Sternocleidomastoid (tissue), 1 donor: ENCODE measurements around a stretch of chr10.

DNA sequence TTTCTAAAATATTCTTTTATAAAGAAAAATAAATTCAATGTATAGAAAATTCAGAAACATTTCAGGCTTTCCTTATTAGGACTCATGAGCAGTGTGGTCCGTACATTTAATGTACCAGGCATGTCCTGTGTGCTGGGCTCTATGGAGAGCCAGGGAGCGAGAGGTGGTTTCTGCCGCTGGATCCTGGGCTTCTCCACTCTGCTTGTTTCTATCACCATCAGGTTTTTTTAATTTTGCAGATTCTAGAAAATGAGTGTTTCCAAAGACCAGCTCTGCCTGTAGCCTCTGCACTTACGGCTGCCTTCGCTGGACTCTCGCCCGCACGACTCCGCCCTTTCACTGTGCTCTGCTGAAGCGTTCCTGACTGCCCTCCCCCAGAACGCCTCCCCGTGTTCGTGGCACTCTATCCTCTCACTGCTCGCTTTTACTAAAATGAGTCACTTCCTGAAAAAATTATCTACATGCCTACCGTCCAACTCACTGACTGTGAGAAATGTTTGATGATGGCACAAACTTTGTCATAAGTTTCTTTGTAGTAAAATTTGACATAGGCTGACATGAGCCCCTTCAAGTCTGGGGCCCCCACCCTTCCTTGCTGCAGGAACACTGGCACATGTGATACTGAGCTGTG is 188.6 kb downstream of the ZMYND11 start:
- PRO-cap = no peak

DNA sequence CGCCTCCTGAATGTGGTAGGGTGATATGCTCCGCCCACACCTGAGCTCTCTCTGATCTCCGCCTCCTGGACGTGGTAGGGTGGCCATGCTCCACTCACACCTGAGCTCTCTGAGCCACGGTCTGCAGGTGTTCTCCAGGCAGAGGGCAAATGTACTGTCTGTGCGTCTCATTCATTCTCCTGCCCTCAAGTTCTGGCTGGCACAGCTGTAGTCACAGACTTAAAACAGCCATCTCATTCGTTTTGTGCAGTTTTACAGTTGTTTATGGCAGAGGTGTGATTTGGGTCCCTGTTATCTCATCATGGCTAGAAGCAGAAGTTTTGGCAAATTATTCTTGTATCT is 252.1 kb downstream of the DIP2C start:
- PRO-cap = no peak

GRCh38 chr10:650486-651551 is 38.6 kb downstream of the DIP2C start:
- PRO-cap = no peak

GRCh38 chr10:655342-655857 is 34.1 kb downstream of the DIP2C start:
- PRO-cap = no peak

- PRO-cap = no peak
Measured at GRCh38 chr10:814557-815415, 116.7 kb downstream of the LARP4B start.

DNA sequence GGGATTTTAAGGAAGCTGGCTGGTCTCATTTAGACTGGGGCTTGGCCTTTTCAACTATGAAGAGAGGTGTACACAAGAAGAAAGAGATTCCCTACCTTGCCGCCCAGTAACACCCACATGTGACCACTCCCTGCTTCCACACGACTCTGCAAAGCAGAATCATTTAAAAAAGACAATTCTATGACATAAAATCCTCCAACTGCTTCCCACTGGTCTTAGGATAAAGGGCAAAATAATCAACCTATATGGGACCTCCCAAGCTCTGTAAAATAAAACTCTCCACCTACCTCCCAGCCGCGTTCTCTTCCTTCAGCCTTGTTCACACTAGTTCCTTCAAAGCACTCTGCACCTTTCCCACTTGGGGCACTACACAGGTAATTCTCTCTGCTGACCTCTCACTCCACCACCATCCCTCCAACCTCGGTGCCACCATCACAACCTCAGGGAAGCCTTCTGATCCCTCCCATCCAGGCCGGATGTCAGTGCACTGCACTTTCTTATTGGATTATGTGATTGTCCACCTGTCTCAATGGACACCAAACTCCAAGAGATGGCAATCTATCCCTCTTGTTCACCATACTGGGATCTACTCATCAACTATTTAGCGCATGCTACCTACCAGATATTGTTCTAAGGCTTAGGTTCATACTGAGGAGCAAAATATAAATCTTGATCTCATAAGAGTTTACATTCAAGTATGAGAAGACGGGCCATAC is 7.1 kb downstream of the LARP4B start:
- PRO-cap = no peak

GRCh38 chr10:985431-986008 is 2.7 kb upstream of the GTPBP4 start:
- PRO-cap = unidirectional peak, minus-strand start at chr10:985514

DNA sequence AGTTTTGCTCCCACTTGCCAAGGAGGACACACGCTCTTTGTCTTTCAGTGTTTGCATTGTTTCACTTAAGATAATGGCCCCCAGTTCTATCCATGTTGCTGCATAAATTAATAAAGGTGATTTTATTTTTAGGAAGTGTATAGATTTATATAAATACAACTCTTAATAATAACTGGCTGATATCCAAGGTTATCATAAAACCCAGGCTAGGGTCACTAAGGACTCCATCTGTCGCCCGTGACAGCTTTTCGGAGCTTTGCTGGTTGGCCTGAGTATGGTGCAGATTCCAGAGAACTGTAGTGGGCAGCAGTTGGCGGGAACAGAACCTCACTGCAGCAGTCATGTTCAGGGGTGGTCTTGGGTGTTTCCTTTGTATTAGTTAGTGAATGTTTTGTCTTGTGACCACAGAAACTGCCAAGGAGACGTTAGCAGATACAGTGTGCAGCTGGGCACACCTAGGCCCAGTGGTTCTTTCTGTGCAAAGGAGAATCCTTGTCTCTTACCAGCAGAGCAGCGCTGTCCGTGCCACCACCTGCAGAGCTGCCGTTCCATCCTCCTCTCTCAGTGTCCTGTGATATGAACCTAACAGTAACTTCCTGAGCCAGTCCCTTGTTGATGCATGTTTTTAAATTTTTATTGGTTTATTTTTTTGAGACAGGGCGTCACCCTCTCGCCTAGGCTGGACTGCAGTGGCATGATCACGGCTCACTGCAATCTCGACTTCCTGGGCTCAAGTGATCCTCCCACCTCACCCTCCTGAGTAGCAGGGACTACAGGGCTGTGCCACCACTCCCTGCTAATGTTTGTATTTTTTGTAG is 60.4 kb downstream of the WDR37 start:
- PRO-cap = no peak

DNA sequence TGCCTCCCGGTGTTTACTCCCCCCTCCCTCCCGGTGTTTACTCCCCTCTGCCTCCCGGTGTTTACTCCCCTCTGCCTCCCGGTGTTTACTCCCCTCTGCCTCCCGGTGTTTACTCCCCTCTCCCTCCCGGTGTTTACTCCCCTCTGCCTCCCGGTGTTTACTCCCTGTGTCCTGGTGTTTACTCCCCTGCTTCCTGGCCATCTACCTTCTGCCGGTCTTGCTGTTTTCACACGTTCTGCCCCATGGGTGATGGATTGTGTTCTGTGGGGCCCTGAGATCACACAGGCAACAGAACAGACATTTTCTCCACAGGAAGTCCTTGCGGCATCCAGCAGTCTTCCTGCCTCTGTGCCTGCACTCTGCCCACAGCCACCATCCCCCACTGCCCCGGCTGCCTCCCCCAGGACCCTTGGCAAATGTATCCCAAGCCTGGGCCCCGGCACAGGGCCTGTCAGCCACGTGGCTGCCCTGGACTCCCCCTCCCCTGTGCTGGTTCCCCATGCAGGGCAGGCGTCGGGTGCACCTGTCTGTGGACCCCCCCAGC is 184.1 kb downstream of the WDR37 start:
- PRO-cap = no peak

DNA sequence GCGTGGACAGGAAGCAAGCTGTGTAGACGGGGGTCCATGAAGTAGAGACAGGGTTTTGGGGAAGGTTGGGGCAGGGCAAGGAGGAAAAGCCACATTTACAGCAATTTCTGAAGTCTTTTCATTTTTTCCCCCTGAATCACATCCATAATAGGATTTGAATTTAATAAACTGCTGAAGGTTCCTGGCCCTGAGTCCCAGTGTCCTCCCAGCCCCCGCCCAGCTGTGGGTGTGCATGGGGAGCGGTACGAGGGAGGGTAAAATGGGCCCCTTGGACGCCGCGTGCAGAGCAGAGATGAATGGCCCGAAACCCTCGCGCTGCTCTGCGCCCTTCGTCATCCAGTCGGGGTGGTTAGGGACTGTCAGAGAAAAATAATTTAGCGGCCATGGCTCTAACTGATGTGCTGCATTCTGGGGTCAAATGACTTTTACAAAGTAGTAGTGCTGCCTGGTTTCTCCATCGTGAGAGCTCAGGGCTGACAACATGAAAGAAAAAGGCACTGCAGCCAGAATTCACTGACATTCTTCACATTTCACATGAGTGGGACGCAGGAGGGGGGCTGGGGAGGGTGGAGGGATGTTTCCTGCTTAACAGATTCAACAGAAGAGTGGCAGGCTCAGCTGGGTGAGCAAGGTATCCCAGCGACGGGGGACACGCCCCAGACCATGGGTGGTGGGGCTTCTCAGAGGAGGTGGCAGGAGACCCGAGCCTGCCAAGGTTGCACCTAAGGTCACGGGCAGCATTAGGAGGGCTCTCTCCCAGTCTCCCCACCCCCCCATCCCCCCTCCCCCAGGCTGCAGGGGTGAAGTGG is 304.4 kb downstream of the WDR37 start:
- PRO-cap = no peak

DNA sequence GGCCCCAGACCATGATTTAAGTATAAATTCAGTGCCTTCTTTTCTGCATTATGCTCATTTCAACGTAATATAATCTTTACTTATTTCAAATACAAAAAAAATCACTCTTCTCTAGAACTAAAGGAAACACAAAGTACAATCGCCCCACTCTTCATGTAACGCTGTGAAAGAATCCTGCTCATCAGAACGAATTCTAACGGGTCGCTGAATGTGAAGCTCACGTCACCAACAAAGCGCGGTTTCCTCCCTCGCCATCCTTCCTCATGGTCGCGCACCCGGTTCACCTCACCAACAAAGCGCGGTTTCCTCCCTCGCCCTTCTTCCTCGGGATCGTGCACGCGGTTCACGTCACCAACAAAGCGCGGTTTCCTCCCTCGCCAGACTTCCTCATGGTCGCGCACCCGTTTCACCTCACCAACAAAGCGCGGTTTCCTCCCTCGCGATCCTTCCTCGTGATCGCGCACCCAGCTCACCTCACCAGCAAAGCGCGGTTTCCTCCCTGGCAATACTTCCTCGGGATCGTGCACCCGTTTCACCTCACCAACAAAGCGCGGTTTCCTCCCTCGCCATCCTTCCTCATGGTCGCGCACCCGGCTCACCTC is 566.2 kb upstream of the PFKP start:
- PRO-cap = no peak

DNA sequence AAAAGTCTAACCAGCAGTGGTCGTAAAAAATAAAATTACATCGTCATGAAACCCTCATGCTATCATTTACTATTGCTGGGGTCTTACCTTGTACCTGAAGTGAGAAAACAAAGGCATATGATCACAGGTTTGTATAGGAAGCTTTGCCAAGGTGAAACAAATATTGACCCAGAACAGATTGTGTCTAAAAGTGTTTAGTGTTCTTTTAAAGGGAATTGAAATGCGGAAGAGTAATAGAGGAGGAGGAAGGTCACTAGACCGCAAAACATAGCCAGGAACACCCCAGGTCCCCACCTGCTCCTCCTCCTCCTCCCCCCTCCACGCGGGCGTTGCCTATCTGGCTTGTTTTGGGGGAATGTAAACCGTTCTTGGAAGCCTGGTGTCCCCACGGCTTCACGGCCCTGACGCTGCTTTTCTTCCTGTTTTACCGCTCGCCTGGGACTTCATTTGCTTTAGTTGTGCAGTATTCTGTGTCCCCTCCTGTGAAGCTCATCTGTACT is 81.0 kb upstream of the PFKP start:
- PRO-cap = no peak

DNA sequence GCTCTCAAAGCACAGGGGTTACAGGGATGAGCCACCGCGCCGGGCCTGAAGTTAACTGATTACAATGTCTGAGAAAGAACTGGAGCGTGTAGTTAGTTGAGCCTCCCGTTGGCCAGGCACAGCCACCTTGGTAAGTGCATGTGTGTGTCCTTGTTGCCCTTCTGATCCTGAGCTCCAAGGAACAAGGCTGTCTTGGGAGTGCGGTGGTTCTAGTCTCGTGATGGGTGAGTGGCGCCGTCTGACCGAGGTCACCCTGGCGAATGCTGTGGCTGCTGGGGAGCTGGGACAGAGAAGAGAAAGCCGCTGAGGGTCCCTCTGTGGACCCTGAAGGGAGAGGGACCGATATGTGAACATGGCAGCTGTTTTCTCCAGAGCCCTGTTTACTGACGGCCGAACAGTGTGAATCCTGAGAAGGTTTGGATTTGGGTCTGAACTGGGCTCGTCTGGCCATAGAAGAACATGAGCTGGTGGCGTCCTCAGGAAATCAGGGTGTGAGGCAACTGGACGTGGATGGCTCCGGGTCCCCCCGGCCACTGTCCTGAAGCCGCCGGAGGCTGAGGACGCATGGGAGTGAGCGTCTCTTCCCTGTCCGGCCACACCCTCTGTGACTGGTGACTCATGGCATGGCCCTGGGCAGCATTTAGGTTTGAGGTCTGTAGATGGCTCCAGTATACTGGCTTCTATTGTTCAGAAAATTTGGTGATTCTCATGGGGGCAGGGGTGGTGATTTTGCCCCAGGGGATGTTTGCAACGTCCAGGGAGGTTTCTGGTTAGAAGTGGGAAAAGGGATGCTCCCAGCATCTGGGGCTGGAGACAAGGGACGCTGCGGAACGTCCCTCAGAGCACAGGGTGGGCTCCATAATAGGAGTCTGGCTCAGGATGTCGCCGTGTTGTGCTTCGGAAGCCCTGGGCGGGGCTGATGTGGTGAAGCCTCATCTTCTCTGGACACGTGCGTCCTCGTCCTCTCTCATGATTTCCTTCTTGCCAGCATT is 50.2 kb downstream of the PITRM1 start:
- PRO-cap = no peak

GRCh38 chr10:3137136-3137760 is 35.3 kb downstream of the PITRM1 start:
- PRO-cap = no peak

DNA sequence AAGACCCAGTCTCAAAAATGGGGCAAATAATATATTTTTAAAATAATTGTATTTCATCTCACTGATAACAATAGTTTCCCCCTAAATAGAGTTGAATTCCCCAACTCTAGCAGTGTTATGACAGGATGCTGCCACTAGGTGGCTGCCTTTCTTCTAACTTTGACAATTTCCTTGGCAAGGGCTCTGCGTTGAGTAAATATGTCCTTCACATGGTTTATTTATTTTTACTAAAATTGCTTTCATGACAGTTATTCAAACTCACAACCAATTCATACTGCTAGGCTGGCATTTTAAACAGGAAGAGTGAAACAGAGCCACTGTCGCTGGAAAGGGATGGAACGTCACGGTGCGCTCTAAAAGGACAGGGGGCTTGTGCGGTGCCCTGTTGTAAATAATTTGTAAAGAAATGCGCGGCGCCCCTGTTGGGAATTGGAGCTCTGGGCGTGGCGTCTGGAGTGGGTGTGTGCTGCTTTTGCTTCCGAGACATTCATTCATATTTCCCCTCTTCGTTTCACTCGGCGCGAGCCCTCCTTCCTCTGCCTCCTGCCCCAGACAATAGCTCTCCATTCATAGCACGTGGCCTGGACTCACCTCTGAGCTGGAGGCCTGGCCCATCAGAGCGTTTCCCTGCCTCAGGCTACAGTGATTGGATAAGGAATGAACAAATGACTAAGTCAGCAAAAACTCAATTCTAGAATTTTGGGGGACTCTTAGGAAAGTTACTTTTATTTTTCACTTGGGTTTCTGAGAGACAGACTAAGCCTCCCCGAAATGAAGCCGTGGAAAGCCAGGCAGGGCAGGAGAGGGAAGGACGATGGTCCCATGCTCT is 20.5 kb upstream of the PITRM1 start:
- PRO-cap = no peak

DNA sequence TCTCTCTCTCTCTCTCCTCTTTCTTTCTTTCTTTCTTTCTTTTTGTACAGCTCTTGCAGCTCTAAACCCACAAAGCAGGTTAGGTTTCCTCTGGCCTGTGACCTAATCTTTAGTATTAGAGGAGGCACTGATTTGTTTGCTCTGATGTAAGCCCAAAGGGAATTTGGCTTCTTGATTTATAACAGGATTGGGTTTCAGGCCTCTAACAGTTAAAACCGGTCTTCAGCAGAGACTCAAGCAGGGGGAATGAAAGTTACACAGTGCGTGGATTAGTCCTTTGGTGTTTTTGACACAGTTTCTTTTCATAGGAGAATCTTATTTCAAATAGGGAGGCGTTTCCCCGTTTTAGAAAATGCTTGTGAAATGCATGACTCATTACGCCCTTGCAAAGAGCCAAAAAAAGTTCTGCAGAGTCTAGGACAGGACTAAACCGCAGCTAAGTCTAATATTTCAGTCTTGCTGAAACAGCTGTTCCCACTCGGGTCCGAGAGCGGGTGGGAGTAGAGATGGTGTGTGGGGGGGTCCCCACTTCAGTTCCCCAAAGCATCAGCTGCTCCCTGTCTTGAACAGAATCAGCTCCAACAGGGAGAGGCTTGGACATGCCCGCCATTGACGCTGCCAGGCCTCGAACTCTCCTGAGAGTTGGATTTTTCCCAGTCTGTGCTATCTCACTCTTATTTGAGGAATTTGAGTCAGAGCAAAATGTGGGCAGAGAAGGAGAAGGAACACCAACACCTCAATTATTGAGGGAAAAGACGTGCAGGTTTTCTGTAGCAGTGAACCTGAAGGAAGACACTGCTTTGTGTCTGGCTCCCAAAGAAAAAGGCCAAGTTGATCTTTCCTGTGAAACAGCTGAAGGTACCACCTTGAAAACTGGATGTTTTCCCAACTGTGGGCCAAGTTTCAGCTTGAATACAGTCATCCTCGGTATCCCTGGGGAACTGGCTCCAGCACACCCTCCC is 296.6 kb upstream of the PITRM1 start:
- PRO-cap = bidirectional peak, plus-strand start at position 396 of the sequence, minus-strand start at position 248 of the sequence

DNA sequence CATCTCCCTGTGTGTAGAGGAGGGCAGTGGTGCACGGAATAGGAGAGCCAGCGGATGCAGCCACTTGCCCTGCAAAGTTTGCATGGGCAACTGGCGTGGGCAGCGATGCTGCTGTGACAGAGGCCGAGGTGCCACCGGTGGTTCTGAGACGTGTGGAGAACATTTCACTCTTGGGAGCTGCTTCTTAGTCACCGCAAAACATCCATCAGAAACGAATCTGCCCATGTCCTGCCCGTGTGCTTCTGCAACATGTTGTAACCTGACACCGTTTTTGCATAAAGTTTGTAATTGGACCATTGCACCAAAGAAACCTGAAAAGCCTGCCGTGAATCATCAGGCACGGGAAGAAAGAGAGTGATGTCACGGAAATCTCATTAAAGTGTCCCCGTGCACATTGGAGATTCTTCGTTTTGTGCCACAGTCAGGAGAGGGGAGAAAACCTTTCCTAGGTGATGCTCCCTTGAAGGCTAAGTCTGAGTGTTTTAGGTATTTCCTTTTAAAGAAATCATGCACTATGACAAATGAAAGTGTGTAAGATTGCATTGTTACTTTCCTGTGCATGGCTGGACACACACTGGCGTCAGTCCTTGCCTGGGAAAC is 302.7 kb downstream of the KLF6 start:
- PRO-cap = unidirectional peak, minus-strand start at position 145 of the sequence; unidirectional peak, minus-strand start at position 207 of the sequence

DNA sequence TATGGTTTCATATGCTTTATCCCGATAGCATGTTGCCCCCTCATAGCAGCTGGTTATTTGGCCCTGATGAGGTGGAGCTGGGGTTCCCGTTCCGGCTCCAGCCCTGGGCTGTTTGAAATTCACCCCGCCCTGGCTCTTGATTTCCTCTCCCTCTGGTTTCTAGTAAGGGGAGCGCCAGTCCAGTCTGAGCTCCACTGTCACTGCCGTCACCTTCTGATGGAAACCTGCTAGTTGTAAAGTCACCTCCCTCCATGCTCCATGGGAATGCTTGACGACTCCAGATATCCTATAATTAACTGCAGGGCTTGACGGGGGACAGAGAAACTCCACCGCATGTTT is 300.8 kb downstream of the KLF6 start:
- PRO-cap = no peak

- PRO-cap = no peak
Measured at GRCh38 chr10:3533211-3533657, 251.8 kb downstream of the KLF6 start.

DNA sequence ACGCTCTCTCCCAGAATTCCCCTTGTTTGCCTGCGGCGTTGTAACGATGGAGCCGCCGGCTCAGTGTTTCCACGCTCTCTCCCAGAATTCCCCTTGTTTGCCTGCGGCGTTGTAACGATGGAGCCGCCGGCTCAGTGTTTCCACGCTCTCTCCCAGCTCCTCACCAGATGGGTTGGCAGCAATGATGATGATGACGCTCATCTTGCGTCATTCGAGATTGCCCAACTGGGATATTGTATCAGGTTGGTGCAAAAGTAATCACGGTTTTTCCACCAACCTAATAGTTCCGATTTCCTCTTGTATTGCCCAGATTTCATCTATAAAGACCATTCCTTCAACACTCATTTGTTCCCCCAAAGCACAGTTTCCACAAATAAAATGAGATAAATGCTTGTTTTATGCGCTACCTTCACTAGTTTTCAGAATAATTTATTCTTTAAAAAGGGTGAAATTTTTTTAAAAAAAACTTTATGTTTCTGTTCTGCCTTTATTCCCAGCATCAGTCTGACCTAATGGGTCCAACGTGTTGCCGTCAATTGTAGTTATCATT is 228.3 kb downstream of the KLF6 start:
- PRO-cap = no peak